Endometrial microvascular endothelial cells (primary cell): ENCODE data around the gene ST6GALNAC1.

DNA sequence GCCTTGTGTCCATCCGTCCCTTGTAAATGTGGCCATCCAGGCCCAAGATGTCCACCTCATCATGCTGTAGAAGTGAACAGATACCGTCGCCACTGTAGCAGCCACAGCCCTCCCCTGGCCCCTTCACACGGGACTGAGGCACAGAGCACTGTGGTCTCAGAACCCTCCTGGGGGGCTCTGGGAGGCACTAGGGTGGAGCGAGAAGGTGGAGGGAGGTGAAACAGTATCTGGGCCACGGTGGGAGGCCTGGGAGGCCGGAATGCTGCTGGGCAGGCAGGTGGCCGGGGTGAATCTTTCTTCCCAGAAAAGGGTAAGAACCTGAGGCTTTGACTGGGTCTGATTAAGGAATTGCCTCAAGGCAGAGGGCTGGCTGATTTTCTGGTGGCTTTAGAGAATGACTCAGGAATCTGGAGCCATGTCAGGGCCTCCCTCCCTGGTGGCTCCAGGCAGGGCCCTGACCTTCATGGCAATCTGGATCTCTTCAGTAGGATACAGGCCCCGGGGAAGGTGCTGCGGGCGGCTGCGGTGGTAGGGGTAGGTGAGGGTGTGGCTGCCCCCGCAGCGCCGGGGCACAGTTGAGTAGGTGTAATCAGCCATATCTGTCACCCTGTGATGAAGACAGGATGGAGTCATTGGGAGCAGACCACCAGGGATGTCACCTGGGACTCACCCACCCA, 11.7 kb downstream of the UBALD2 start:
- RAMPAGE, long total RNA: no peak

DNA sequence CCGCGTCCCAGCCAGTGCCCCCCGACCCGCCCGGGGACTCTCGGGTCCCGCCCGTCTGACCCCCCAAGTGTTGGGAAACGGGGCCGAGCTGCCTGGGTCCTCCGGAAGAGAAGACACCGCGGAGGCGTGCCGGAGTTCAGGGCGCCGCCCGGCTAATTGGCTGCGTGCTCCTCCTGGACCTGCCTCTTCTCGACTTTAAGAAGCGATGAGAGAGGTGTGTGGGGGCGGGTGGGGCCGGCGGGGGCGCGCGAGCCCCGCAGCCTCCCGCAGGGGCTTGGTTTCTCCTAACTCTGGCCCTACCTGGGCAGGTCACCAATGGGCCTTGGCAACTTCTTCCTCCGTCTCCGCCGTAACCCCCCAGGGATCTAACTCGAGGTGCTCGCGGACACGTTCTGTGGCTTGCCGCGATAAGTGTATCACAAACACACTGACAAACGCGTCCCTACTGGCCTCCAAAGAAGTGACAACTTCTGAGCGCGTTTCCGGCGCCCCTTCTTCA, 1.0 kb upstream of the SPHK1 start:
- RAMPAGE, long total RNA: no peak

- RAMPAGE, long total RNA: no peak
Observed at GRCh38 chr17:76385680-76386350, 1.4 kb downstream of the SPHK1 start.

GRCh38 chr17:76548312-76548876, 8.6 kb downstream of the PRCD start:
- RAMPAGE, long total RNA: no peak

- RAMPAGE, long total RNA: no peak
Observed at GRCh38 chr17:76550603-76551860, 11.2 kb downstream of the PRCD start.

GRCh38 chr17:76562893-76563254, 22.8 kb downstream of the ST6GALNAC2 start:
- RAMPAGE, long total RNA: no peak

DNA sequence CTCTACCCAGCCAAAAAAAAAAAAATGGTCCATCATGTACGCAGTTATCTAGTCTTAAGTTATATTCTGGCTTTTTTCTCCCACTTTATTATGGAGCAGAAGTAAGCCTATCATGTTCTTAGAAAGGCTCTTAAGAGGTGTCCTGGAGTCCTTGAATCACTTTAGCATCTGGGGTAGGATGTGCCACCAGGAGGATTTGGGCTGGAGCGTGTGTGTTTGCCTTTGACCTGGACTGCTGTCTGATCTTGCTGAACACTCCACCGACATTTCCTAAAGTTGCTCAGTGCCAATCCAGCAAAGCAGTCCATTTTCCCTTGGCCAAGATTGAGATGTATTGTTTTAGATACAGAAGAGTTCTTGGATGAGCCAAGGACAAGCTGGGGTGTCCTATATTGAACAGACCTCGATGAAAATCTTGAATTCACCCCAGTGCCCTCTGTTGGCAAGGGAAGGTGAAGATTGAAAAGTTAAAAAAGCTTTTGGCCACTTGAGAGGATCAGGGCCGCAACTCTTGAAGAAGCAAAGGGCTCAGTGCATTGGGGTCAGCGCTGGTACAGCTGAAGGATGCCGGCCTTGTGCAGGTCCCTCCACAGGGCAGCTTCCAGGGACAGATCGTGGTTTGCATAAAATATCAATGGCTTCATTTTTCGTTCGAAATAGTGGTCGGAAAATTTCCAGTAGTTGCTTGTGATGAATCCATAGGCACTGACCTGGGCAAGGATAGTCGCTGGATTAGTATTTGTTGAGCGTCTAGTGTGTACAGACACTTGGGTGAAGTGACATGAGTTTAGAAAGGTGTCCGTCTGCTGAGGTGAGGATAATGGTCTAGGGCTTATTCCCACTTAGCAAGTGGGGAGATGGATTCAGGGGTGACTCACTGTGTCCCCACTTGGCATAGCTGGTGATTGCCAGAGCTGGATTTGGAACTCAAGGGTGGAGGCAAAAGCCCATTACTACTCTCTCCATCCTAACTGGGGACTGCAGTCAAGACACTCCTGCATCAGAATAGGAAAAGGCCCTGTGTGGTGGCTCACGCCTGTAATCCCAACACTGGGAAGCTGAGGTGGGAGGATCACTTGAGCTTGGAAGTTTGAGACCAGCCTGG, 19.7 kb downstream of the ST6GALNAC2 start:
- RAMPAGE, long total RNA: no peak

- RAMPAGE, long total RNA: no peak
Observed at GRCh38 chr17:76566881-76567371, 18.7 kb downstream of the ST6GALNAC2 start.

GRCh38 chr17:76569470-76570486, 15.9 kb downstream of the ST6GALNAC2 start:
- RAMPAGE, long total RNA: no peak

DNA sequence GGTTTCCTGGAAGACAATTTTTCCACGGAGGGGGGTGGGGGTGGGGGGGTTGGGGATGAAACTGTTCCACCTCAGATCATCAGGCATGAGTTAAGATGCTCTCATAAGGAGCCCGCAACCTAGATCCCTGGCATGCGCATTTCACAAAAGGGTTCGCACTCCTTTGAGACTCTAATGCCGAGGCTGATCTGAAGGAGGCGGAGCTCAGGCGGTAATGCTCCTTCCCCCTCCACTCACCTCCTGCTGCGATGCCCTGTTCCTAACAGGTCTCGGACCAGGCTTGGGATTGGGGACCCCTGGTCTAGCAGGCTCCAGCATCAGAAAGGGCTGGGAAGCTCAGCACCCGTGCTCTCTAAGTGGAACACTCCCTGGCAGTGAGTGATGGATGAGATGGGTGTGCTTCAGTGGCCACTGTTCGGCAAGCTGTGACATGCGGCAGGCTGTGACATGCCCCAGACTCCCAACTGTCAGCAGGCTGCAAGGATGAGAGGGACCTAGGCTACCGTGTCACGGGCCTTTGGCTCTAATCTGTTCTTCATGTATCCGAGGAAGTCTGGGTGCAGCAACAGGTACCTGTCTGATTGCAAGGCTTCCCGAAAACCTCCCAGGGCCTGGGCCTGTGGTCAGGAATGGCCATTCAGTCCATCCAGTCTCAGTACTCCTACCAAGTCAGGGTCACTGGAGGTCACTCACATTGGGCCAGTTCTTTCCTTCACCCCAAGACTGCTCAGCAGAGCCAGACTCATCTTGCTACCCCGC, 1.2 kb upstream of the ST6GALNAC2 start:
- RAMPAGE, long total RNA: no peak

- RAMPAGE, long total RNA: no peak
Observed at GRCh38 chr17:76611200-76611712, 25.6 kb upstream of the ST6GALNAC2 start.

DNA sequence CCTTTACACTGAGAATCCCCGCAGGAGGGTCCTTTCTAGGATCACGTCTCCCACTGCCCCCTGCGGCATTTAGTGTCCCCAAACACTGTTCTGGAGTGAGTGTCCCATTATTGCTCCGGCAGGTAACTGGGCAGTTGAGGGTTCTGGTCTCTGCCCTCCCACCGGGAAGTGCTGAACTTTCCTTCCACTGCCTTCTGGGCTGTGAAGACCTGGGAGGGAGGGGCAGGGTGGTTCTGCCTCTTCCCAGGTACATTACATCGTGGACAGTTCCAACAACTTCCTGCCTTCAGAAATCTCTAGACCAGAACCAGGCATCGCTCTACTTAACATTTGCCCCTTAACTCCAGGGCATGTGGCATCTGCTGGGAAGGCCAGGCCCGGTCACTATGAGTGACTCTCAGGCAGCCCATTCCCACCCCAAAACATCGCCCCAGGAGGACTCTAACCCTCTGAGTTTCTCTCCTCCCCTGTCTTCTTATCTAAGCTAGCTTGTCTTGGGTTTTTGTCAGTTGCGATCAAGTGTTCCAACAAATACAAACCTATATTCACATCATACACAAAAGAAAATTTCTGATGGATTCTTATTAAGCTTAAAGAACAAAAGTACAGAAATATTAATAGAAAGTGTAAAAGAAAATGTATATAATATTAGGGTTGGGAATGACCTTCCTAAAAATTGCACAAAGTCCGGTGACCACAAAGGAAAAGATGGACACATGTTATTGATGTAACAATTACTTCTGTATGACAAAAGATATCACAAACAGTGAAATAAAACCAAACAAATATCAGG, 3.3 kb downstream of the ST6GALNAC1 start:
- RAMPAGE, long total RNA: no peak

- RAMPAGE, long total RNA: no peak
Observed at GRCh38 chr17:76643533-76644145, at the start of gene ST6GALNAC1. ST6GALNAC1 (minus strand) TSS chr17:76643757.

- RAMPAGE, long total RNA: no peak
Observed at GRCh38 chr17:76687909-76688818, 22.6 kb downstream of the MXRA7 start.

DNA sequence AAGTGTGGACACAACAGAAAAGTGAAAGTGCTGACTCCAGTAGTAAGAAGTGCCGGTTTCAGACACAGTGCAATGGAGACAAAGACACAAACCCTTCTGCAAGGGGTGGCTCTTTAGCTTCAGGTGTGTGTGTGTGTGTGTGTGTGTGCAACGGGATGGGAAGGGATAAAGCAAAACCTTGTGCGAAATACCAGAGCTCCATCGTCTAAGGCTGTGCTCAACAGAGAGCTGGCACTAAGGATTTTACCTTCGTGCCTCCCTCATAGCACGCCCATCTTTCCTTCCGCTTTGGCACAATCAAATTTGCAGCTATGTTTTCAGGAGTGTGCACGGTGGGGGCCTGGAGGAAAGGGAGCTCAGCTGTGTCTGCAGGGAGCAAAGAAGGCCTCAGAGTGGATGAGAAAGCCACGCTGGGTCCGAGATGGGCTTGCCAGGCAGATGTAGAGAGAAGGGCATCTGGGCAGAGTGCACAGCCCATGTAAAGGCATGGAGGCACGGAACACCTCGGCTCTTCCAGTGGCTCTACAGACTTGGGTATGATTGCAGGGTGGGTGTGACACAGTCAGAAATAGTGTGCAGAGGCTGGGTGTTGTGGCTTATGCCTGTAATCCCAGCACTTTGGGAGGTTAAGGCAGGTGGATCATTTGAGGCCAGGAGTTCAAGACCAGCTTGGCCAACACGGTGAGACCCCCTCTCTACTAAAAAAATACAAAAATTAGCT, 15.4 kb downstream of the MXRA7 start:
- RAMPAGE, long total RNA: no peak

DNA sequence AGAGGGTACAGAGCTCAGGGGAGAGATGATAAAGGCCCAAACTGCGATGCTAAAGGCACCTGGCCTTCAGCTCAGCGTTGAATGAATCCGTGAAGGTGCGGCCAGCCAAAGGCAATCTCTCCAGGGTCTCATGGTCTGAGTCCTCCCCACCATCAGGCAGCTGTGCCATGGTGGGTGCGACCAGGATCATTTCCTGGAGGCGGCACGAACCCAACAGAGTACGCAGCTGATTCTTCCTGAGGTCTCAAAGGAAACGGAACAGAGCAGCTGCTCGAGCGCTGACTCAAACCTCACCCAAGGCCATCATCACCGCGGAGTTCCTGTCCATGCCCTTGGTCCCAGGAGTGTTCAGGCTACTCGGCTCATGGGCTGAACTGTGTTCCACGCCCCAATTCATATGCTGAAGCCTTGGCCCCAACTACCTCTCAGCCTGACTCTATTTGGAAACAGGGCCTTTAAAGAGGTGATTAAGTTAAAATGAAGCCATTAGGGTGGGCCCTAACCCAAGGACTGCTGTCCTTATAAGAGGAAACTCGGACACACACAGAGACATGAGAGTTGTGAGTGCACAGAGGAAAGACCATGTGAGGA, 14.0 kb downstream of the MXRA7 start:
- RAMPAGE, long total RNA: no peak

DNA sequence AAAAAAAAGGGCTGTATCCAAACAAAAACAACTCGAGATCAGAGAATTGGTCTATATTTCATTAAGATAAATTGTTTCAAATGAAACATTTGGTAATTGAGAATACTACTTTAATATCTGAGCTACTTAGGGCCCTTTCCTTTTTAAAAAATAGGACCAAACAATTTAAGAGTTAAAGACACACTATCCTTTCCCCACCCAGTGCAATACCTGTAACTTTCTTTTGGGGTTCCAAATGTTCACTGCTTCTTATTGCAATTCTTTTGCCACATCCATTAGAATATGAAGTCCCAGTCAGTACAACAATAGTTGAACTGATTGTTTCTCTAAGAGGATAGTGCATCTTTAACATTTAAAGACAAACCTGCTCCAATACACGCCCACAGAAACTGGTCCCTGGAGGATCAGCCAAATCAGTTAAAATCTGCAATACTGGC, 1.7 kb downstream of the SRSF2 start:
- RAMPAGE, long total RNA: no peak

DNA sequence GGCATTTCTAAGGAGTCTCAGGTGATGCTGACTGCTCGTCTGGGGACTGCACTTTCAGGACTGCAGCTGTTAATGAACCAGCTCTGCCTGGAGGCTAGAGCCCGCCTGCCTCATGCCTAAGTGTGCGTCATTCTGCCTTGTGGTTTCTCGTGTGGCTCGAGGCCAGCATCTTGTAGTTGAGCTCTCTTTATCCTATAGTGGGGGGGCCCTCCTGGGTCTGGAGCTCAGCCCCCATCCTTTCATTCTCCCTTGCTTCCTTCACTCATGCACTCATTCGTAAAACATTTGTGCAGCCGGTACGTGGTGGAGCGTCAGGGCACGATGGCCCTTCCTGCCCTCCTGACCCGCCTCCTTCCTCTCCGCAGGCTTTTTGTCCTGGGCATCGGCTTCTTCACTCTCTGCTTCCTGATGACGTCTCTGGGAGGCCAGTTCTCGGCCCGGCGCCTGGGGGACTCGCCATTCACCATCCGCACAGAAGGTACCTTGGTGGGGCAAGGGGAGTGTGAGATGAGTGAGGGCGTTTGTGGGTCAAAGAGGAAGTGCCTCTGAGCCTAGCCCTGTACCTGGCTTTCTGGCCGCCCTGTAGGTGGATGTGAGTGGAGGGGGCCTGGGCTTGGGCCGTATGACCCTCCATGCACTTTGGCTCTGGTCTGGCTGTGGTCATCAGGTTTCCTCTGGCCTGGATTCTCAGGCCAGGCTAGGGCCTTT, 4.4 kb downstream of the MGAT5B start:
- RAMPAGE, long total RNA: no peak

DNA sequence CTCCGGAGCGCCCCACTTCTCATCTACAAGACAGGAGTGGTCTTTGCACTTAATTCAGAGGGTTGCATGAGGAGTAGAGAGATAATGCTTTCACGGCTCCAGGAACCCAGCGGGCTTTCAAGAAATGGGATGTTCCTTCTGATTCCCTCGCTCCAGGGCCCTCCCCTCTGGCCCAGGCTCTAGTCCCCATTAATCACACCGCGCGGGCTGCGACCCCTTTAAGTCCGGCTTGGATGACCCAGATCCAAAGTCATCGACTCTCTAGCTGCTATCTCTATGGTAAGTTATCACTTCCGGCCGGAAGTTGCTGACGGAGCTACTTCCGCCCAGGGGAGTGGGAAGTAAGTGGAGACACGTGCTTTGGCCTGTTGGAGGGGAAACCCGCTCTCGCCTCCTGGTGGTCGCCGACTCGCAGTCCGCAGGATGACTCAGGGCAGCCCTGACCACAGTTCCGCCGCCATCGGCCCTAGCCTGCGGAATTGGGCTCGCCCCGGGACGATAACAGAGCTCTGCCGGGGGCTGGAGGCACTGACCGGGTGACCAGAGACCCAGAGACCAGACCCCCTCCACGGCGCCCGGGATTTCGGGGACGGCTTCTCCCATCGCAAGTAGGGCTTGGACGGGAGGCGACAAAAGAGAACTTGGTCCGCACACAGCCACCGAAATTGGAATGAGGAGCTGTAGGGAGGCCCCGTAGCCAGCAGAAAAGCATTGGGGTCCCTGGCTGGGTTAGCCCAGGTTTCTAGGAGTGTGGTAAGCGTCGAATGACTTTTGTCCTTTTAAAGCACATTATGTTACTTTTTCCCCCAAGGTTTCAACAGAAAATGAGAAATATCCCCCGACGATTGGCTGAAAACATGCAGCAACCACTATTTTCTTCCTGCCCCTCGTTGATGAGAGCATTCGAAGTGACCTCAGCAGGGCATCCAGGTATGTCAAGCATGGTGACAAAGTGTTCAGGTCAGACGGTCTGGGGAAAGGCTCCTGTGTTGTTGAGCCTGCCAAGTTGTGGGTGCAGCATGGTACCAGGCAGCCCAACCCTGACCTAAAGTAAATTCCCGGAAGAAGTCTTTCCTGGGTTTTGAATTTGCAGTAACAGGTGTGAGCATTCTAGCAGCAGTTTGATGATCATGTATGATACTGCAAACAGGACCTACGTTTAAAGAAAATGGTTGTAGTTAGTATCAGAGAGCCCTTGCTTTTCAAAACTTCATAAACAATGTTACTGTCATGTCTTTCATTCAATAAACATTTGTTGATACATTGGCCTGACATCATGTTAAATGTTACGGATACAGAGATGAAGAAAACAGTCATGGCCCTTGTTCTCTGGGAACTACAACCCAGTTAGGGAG, 52.0 kb upstream of the SEC14L1 start:
- RAMPAGE, long total RNA: no peak

DNA sequence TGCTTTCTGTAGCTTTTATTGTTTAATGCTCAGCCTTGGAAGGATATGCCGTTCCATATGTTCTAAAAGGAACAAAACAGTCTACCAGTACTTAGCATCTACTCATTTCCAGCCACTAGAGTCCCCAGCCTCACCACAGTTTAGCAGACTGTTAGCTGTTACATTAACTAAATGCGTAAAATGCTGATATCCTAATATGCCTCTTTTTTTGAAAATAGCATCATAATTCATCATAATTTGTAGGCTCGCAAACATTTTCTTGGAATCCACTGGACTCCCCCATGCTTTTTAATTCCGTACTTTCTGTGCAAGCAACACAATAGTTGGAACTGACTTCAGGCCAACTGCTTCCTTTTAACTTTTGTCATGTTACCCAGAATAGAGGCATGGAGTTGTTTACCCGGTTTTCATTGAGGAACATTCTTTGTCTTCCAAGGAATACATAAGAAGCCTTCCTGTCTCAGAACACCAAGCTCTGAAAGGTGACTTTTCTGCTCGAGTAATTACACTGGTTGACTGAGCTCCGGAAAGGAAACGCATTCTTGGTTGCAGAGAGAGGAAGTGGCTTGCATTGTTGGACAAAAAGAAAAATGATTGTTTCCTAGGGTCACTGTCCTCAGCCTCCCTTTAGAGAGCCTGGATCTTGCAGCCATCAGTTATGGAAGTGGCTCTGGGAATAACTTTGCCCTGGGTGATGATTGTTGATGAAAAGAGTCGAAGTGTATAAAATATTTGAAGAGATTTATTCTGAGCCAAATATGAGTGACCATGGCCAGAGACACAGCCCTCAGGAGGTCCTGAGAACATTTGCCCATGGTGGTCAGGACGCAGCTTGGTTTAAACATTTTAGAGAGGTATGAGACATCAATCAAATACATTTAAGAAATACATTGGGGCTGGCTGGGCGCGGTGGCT, 30.8 kb upstream of the SEC14L1 start:
- RAMPAGE, long total RNA: no peak